Subcutaneous preadipocyte (primary cell): ENCODE results near the gene RPS6KA2.

- CAGE, long polyA plus RNA: no peak
Observed at GRCh38 chr6:166441090-166441754, 58.5 kb upstream of the MPC1 start.

DNA sequence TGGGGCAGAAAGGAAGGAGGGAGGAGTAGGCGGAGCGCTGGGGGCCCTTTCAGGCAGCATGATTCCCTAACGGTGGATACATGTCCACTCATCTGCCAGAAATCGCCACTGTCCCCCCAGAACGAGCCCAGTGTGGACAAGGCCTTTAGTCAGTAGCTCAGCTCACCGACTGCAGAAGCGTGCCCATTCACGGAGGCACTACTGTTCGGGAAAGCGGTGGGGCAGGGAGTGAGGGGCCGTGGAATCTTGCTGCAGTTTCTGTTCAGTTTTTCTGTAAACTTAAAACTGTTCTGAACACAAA, 87.8 kb upstream of the MPC1 start:
- CAGE, long polyA plus RNA: no peak

GRCh38 chr6:166542332-166542838, 44.1 kb downstream of the RAMACL start:
- CAGE, long polyA plus RNA: no peak

DNA sequence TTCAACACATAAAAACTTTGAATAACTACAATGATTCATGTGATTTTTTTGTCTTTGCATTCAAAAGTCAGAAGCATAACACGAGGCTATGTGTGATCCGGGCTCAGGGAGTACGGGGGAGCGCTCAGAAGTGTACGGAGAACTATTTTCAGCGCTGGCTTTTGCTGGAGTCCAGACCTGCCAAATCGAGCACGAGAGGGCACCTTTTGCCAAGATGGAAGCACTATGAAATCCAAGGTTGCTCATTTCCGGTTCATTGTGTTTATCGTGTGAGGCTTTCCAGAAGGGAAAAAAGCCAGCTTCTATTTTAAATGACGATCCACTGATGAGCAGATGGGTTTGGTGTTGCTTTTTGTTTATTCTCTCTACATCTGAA, 11.3 kb downstream of the RAMACL start:
- CAGE, long polyA plus RNA: no peak

DNA sequence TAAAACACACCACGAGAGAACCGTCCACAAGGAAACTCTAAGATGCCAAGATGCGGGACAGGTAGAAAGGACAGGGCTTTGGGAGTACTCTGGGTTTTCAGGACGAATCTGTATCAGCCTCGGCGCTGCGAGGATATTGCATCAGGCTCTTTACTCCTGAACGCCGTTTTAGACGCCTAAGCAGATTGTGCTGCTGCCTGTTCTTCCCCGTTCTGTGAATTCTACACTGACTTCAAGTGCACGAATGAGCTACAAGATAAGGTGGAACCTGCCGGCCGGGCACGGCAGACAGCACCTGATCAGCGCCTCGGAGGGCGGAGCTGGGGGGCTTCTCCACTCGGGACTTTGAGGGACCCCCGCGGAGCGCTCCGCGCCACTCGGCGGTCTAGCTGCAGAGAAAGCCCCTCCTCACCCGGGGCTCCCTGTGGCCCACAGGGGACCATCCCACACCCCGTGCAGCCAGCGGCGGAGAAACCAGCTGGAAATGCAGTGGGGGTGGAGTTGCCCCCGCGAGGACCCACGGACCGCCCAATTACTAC, 779 bp downstream of the RPS6KA2 start:
- CAGE, long polyA plus RNA: no peak

DNA sequence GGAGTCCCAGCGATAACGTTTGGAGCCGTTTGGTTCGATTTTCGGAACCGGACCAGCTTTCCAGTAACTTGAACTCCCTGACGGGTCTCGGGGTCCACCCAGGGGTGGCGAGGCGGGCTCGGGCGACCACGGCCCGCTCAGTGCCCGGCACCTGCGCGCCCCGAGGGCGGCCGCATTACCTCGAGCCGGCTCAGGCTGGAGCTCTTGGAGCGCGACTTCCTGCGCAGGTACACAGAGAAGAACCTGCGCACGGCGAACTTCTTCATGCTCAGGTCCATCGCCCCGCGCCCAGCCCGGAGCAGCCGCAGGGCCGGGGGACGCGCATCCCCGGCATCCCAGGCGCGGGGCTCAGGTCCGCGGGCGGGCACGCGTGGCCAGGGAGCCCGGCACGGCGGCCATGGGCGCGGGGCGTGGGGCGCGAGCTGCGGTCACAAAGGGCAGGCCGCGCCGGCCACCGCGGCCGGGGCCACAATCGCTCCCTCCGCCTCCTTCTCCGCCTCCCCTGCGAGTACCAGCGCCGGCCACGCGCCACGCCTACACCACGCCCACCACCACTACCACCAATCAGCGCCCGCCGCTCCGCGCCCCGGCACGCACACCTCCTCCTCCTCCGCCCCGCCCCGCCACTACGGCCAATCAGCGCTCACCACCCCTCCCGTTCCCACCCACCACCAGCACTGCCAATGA, at the start of gene RPS6KA2:
Gene RPS6KA2 (minus strand): TSS at position 510 of the 687 bp plus-strand sequence.
- CAGE, long polyA plus RNA: no peak

DNA sequence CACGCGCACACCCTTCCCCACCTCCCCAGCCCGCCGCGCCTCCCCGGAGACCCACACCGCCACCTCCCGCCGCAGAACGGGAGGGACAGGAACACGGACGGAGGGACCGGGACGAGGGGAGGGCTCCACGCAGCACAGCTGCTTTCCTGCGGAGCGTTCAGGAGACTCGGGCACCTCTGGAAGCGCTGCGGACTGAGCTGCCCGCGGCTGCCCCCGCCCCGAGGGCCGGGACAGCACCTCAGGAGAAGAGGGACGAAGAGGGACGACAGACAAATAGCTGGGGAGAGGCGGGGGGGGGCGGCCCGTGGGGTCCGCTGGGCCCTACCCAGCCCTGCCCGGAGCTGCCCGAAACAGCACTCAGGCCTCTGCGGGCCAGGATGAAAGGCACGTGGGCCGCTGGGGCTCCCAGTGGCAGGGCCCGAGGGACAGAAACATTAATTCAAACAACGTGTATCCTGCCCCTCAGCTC, 93.6 kb downstream of the RNASET2 start:
- CAGE, long polyA plus RNA: no peak

GRCh38 chr6:166904223-166904717, 52.1 kb downstream of the RNASET2 start:
- CAGE, long polyA plus RNA: no peak

GRCh38 chr6:166927785-166928583, 28.4 kb downstream of the RNASET2 start:
- CAGE, long polyA plus RNA: no peak

- CAGE, long polyA plus RNA: no peak
Observed at GRCh38 chr6:166956881-166957691, 736 bp upstream of the RNASET2 start.

- CAGE, long polyA plus RNA: no peak
Observed at GRCh38 chr6:166998075-166998534, 1.1 kb upstream of the CEP43 start.

GRCh38 chr6:167790816-167792088, 35.5 kb upstream of the AFDN start:
- CAGE, long polyA plus RNA: no peak

DNA sequence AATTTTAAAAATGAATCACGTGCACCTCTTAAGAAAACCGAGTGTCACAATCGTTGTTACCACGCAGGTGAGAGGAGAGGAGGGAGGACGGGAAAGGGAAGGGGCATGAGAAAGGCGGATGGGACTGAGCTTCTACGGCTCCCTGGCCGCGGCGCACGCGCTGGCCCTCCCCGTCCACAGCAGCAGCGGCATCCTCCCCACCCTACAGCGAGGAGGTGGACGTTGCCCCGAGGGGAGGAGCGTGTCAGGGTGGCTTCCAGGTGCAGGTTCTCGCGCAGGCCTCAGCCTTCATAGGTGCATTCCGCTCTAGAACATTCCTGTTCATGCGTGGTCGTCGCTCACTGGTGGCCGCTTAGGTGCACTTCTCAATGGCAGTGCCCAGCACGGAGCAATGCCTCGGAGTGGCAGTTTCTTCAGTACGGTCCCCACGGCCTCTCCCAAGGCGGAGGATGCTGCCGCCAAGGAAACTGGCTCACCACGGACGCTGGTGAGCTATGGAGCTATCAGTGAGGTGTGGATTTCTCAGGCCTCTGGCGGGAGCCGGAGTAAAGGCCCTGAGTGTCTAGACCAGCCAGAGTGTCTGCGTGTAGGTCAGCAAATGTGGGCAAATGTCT, 29.6 kb upstream of the AFDN start:
- CAGE, long polyA plus RNA: no peak

GRCh38 chr6:167805640-167806694, 20.7 kb upstream of the AFDN start:
- CAGE, long polyA plus RNA: no peak

DNA sequence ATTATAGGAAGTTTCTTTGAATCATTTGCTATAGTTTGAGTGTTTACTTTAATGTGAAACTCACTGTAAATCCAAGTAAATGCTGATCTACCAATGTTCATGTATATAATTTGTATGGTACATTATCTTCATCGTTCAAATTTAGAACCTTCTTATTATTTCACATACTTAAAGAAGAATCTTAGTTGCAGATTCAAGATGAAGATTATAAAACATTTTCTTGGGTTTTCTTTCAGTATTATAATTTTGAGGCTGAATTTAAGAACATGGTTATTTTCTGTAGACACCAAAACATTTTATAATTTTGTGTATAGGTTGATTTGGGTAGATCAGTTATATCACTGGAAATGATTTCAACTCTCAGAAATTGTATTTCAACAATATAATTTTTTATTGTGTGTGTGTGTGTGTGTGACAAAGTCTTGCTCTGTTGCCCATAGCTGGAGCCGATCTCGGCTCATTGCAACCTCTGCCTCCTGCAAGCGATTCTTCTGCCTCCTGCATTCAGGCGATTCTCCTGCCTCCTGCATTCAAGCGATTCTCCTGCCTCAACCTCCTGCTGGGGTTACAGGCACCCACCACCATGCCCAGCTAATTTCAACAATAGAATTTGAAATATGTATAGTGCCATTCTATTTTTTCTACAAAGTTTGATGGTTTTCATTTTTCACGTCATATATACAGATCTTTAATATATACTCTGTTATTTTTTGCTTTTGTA, 23.9 kb downstream of the AFDN start:
- CAGE, long polyA plus RNA: no peak

DNA sequence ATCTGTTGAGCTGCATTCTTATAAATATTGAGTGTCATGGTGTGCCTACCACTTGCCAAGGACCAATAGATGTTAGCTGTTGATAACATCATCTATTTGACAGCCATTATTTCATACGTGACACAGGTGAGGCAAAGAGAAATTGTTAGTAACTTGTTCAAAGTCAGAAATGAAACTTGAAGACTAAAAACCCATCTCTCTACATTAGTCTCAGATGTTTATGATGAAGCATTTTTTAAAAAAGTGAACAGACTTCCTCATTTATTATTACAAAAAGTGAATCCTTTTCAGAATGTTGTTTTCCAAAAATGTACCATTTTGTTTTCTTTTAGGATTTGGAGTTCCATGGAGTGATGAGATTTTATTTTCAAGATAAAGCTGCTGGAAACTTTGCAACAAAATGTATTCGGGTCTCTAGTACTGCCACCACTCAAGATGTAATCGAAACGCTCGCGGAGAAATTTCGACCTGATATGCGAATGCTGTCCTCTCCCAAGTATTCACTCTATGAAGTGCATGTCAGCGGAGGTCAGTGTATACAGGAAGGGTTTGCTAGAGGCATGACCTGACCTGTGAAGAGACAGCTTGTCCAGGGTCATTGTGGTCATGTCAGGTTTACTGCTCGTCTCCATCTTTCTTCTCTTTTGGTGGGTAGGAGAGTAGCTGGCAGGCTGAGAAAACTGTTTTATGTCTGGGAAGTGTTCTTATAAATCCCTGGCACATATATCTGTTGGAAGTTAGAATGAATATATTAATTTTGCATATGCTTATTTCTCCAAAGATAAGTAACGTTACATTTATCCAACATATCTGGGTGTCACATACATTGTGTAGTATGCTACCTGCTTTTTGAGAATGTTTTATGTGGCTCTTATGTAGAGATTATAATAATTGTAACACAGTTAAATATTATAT, 37.8 kb downstream of the AFDN start:
- CAGE, long polyA plus RNA: no peak

GRCh38 chr6:167875056-167875680, 48.5 kb downstream of the AFDN start:
- CAGE, long polyA plus RNA: no peak

GRCh38 chr6:167889113-167889453, 62.4 kb downstream of the AFDN start:
- CAGE, long polyA plus RNA: no peak

GRCh38 chr6:168035859-168036691, 38.6 kb downstream of the KIF25 start:
- CAGE, long polyA plus RNA: no peak

GRCh38 chr6:168057326-168057541, 21.8 kb downstream of the FRMD1 start:
- CAGE, long polyA plus RNA: no peak